Neutrophil (primary cell): ENCODE results near the gene WNT4.

- PRO-cap = bidirectional peak, plus-strand start at chr1:21177434, minus-strand start at chr1:21177332
These were observed 549 bp upstream of the EIF4G3 start for GRCh38 chr1:21177287-21177605.

GRCh38 chr1:21262250-21263366 lies 27.7 kb downstream of the ECE1 start:
- PRO-cap = no peak

GRCh38 chr1:21319301-21320040 lies 29.2 kb upstream of the ECE1 start:
- PRO-cap = no peak

DNA sequence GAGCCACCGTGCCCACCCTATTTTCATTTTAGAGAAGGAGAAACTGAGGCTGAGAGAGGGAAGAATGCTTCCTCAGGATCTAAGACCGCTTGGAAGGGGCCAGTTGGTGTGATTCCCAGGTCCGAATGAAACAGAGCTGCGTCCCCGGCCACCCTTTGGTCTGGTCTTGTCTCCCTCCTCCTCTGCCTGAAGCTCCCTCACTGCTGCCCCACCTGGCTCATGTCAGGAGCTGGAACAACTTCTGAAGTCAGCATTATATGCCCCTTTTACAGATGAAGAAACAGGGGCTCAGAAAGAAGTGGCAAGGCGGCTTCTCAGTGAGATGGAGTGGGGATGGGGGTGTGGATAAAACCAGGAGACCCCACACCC lies 31.6 kb upstream of the ECE1 start:
- PRO-cap = no peak

DNA sequence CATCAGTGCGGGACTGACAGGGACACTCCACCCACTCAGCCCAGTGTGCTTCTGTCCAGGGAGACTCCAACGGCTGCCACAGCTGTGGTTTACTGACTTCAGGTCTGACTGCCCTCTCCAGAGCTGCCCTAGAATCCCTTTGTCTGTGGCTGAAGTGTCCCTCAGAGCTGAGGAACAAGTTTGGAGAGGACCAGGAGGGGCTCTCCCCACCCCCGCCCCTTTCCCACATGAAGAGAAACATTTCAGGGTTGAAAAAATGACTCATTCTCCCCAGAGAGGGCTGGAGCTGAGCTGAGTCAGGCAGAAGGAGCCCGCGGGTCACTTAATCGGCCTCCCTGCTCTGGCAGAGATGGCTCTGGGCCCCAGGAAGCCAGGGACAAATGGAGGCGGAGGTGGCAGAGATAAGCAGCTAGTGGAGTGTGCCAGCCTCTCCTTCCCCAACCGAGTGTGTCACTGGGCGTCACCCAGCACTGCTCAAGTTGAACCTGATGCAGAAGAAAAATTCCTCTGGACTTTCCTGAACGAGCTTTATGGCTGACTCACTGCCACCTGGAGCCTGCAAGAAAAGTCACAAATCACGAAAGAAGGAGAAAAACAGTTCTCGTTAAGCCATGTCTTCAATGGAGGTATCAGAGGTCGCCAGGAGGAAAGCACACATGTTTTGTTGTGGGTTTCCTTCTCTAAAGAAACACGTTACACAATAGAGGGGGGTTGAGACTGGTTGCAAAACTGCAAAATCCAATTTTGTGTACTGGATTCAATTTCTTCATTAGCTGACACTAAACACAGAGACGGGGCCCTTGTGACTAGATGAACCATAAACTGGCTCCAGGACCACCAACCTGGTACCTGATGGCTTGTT lies 34.3 kb upstream of the ECE1 start:
- PRO-cap = unidirectional peak, plus-strand start at position 273 of the sequence; unidirectional peak, plus-strand start at position 379 of the sequence

DNA sequence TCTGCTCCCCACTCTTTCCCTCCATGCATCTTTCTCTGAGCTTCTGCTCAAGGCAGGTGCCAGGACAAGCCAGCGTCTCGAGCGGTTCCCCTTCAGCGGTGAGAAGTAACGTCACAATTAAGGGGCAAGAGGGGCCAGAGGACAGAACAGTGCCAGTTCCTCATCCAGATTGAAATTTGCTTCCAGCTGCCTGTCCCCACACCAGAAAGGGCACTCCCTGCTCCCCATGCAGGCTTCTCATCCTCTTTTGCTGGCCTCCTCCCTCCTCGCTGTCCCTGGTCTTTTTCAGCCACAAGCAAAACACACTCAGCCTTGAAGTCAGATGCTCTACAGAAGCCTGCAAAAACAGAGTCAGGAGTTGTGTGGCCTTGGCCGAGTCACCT lies 35.0 kb upstream of the ECE1 start:
- PRO-cap = no peak

GRCh38 chr1:21329014-21330149 lies 39.1 kb upstream of the ECE1 start:
- PRO-cap = no peak

GRCh38 chr1:21332607-21333346 lies 42.5 kb upstream of the ECE1 start:
- PRO-cap = no peak

DNA sequence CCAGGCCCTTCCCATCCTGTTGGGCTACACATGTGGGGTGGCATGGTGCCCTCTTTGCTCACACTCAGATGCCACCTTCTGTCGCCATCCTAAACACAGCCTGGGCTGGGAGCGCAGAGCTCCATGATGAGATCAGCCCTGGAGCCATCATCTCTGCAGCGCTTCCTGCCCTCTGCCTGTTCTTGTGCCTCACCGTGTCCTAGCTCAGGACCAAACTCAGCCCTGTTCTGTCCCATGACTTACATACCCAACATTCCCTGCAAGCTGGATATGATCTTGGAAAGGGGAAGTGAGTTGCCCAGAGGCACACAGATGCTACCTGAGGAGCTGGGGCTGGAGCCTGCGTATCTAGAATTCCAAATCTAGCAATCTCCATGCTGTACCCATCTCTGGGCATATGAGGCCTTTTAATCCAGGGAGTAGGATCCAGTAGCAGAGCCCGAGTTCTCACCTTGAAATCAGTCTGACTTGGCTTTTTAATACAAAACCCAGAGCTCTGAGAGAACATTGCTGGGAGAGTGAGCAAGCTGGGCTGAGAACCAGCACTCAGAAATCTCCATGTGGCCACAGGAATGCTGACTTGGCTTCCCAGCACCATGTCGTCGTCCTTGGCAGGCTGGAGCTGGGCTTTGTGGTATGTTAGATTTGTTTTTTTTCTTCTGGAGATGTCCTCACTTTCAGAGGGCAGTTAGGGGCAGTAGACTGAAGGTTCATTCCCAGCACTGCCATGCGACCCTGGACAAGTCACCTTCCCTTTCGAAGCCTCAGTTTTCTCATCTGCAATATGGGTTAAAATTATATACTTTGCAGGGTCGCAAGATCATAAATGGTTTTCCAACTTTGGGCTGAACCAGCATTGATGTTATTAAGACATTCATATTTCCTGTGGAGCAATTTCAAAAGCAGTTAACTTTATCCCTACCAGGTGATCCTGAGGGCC lies 2.6 kb downstream of the ALPL start:
- PRO-cap = no peak

DNA sequence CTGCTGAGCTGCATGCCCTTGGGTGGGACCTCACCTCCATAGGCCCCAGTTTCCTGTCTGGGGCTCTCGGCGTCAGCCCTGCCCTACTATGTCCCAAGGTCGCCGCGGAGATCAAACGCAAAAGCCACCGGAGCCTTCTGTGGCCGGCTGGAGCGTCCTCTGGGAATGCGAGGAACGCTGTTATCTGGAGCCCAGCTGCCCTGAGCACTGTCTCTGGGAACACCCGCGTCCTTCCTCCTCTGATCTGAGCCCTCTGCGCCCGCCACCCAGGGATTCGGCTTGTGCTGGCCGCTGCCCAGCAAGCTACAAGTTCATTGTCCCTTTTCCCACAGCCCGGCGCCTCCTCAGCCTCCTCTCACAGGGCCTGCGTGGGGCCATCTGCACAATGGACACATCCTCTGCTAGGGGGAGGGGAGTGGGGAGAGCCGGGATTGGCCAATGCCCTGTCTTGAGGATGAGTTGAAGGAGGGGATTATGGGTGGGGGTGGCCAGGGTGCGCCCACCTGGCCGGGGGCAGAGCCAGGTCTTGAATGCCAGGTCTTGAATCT lies 29.1 kb downstream of the ALPL start:
- PRO-cap = no peak

GRCh38 chr1:21548223-21548510 lies 38.9 kb downstream of the ALPL start:
- PRO-cap = no peak

DNA sequence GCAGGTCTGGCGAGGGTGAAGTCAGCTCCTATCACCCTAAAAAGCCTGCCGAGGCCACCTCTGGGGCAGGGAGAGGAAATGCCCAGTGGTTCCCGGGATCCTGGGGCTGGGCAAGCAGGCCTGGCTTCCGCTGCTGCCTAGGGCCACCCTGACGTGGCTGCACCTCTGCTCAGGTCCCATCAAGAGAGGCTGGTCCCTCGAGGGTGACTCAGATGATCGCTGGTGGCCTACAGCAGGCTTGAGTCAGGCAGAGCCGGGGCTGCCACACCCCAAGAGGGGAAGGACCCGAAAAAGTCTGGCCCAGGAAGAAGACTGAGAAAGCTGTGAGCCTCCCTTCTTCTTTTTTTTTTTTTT lies 42.1 kb downstream of the RAP1GAP start:
- PRO-cap = no peak

DNA sequence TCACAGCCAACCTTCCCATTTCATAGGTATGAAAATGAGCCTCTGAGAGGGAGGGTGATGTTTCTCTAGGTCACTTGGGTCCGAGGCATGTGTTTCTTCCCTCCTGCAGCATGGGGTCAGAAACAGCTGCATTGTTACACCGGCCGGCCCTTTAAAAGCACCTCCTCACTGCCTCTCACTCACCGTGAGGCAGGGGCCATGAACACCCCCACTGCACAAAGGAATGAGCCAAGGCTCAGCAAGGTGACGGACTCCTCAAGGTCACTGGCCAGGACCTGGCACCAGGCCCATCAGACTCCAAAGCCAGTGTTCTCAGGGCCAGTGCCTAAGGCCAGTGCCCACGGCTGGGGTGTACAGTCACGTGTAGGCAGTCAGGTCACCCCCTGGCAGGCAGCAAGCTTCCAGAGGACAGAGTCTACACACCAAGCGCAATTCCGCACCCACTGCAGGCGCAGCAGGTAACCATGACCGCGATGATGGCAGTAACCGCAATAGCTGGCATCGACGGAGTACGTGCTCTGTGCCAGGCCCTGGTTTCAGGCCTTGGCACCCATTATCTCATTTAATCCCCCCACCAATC lies 27.2 kb downstream of the RAP1GAP start:
- PRO-cap = no peak

DNA sequence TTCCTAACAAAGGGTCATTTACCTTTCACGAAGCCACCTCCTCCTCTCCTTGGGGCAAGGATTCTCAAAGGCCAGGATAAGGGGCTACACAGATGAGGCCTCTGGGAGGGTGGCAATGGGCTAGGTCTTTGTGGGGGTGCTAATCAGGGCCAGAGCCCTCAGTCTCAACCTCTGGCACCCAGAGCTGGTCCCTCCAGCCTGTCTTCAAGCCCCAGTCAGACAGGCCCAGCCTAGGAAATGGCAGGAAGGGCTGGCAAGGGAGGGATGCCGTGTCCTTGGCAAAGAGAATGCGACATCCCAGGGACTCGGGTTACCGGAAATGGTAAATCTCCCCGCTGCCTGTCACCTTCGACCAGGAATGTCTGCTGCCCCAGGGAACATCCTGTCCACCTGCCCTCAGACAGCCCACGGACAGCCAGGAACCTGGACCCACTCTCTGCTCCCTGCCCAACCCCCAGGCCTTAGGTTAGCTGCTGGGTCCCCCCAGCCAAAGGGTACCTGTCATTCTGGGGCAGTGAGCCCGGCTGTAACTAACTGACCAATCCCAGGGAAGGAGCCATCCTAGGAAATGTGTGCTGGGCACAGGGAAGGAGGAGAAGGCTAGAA lies 23.9 kb downstream of the HSPG2 start:
- PRO-cap = no peak

DNA sequence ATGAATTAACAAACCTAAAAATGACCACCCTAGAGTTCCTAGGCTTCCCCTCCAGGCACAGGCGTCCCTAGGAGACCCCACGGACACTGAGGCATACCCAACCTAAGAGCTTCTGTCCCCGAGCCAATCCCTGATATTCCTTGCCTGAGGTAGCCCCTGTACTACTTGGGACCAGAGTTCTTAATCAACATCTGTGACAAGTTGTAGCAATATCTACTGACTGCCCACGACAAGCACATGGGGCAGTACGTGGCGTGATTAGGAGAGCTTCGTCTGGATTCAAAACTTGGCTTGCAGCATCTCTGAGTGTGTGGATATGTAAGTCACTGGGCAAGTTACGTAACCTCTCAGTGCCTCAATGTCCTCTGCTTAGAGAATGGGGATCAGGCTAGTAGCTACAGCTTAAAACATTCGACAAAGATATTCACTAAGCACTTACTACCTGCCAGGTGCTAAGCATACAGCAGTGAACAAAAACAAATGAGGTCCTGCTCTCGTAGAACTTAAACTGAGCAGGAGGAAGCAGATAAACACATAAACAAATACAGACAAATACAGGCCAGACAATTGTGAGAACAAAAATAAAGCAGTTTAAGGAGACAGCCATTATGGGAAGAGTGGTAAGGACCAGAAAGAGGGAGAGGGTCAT lies 5.0 kb downstream of the HSPG2 start:
- PRO-cap = no peak

GRCh38 chr1:21944365-21944826 lies 7.3 kb upstream of the HSPG2 start:
- PRO-cap = no peak

GRCh38 chr1:22077831-22078116 lies 25.3 kb downstream of the CDC42 start:
- PRO-cap = no peak

DNA sequence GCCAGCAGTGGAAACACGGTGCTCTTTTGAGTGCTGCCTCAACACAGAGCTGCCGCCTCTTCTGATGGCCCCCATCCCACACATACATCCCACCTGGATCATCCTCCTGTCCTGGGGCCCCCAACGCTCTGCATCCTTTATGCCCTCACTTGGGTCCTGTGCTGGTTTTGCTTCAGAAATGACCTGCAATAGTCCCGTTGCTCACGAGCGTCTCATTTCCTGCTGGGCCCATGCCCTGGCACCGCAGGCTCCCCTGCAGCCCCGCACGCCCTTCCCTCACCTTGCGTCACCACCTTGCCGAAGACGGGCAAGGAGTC lies 13.6 kb downstream of the WNT4 start:
- PRO-cap = no peak

DNA sequence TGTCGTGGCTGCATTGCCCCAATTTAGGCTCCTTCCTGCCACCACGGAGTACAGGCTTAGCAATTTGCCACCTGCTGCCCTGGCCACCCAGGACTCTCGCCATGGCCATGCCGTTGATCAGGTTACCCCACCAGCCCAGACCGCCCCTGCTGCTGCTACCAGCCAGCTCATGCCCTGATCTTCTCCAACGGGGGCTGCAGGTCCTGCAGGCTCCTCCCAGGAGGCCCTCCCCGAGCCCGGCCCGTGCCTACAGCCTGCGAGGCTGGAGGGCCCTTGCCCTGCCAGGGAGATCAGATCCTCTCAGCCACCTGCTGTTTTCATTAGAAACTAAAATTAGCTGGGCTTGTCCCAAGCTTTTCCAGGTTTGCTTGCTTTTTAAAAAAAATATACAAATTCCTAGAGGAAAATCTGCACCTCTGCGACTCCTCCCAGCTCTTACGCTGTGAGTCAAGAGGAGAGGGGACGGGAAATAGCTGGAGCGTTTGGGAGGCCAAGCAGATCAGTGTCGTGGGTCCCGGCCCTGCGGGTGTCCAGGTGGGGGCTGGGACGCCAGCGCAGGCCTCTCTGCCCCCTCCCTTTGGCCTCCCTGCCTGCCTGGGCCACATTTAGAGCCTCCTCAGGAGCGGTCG lies 9.2 kb downstream of the WNT4 start:
- PRO-cap = no peak

DNA sequence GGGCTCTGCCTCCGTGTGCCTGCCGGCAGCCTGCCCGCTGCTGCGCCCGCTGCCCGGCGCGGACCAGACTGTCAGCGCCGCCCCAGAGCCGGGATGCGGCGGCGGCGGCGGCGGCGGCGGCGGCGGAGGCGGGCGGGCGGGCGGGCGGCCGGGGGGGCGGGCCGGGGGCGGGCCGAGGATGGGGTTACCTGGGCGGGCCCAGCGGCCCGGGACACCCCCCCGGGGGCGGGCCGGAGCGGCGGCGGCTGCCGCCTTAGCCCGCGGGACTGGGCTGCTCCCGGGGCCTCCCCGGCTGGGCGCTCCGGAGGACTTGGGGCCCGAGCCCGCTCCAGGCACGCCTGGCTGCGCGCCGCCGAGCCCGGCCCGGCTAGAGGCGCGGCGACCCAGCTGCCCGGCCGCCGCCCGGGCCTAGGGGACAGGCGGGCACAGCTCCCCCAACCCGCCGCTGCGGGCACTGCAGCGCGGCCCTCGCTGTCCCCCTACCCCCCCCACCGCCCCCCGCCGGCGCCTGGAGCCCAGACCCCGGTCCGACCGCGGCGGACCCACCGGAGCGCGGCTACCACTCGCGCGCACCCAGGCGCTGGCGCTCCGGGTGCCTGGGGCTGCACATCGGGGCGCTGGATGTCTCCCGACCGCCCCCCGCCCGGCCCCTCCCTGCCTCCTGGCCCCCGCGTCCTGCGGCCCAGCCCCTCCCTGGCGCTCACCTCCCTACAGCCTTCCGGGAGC lies at the start of gene WNT4:
Gene WNT4, minus strand, starts transcription at position 70 of the 726 bp plus-strand sequence.
- PRO-cap = no peak